Bronchial epithelial cell (primary cell): ENCODE measurements around the genes KCNH5, WDR89 and SGPP1.

DNA sequence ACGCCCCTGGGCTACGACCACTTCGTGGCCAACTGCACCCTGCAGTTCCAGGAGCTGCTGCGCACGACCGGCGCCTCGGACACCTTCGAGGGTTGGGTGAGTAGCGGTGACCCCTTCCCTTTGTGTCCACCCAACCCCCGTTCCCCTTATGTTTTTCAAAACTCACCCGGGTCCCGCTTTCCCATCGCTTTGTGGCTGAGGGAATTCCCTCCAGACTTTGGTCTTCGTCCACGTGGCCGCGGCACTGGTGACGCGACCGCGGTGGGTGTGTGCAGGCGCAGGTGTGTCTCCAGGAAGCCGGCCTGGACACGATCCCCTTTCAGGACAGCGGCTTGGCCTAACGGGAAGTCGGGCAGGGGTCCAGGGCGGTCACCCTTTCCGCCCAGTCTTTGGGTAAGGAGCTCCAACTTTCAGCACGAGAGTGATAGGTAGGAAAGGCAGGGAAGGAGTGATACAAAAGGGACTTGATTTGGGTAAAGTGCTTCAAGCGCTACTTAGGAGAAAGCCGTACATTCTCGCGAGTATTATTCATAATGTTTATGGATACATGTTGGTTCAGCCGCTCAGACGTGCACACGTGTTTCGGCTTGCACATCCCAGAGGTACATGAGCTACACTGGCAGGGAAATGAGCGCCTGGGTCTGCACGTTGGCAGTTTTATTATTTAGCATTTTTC, 1.1 kb downstream of the PRKCH start:
- RRBS, 2 experiments = 0 to 3% methylated on average over 6 of the region's 41 CpGs

GRCh38 chr14:61333915-61334689, 12.7 kb downstream of the PRKCH start:
- RRBS, 2 experiments = no CpG with 5 or more reads among the region's 13 CpGs

GRCh38 chr14:61334774-61335423, 13.5 kb downstream of the PRKCH start:
- RRBS, 2 experiments = no CpG with 5 or more reads among the region's 5 CpGs

GRCh38 chr14:61343790-61344731, 22.7 kb downstream of the PRKCH start:
- RRBS, 2 experiments = no CpG with 5 or more reads among the region's 11 CpGs

GRCh38 chr14:61344999-61345527, 23.7 kb downstream of the PRKCH start:
- RRBS, 2 experiments = no CpG with 5 or more reads among the region's 2 CpGs

DNA sequence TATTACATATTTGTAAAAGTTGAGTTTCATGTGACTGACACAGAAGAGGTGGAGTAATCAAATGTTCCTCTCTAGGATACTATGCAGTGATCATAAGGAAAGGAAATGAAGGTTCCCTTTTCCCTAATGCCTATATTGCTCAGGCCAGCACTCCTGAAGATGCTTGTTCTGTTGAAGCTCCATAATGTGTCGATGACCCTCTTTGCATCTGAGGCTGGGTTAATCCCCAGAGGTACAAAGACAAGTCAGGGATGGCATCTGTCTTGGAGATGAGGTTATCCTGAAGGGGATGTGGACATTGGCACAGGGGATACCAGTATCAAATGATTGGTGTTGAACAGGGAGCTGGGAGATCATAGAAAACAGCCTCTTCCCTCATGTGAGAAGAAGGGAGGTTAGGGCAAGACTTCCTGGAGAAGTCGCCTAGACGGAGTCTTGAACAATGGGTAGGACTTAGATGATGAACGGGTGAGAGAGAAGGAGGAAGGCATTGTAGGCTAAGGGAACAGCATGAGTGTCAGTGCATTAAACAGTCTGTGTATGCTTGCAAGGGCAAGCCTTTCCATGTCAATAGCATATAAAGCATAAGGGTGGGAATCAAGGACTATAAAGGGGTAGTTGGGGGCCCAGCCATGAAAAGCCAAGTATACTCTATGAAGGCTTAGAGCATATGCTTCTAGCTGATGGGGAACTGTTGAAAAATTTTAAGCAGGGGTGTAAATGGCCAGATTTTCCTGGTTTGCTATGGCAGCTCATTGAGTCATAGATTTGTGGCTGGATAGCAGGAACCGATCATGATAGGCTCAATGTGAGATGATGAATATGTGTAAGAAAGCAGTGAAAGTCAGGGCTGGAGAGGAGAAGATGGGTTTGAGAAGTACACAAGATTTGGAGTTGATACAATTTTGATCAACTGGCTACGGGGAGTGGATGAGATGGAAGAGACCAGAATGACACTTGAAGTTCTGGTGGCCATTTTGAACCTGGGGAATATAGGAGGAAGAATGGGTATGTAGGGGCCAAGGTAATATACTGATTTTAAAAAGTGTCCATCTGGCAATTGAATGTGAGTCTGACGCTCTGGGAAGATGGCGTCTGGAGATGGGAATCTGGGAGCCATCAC, 41.5 kb downstream of the PRKCH start:
- RRBS, 2 experiments = no CpG with 5 or more reads among the region's 8 CpGs

GRCh38 chr14:61462789-61463347, 141.5 kb downstream of the PRKCH start:
- RRBS, 2 experiments = no CpG with 5 or more reads among the region's 5 CpGs

- RRBS, 2 experiments = no CpG with 5 or more reads among the region's 5 CpGs
Observed at GRCh38 chr14:61471456-61471969, 150.1 kb downstream of the PRKCH start.

DNA sequence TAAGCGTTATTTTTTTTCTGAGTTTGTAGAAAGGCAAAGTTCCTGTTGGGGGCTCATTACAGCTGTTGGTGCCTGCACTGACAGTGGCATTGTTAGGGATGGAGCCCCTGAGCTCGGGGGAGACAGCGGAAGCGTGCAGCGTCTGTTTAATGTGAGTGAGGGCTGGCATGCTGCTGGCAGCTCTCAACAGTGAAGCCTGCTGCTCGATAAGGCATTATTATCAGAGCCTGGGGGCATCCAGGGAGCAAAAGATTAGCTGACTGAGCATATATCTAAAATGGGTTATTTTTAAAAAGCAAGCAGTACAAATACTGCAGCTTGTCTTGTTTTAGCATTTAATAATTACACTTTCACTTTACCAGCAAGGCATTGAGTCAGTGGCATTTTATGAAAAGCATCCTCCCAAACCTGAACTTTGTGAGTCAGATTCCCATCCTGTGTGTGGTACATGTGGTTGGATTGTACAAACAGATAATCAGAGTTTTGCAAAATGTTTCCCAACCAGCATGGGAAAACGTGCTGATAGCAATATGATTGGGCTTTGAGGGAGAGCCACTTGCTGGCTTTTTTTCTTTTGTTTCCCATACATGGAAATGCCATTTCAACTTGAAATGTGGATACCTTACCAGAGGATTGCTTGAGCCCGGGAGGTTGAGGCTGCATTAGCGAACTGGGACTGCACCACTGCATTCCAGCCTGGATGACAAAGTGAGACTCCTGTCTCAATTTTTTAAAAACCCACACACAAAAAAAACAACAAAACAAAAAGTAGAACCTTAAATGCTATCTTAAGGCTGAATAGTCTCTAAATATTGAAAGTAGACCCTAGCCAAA, 150.8 kb downstream of the PRKCH start:
- RRBS, 2 experiments = no CpG with 5 or more reads among the region's 9 CpGs

DNA sequence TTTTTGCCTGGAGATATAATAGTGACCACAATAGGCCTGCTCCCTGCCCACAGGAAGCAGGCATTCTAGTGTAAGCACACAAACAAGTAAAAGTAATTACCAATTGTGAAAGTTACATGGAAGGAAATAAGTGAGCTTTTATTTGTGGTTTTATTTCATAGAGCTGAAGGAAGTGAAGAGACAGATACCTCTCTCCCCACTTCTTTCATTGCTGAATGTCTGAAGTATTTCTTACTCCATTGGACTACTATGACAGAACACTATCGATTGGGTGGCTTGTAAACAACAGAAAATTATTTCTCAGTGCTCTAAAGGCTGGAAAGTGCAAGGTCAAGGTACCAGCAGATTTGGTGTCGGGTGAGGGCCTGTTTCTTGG, 183.5 kb downstream of the PRKCH start:
- RRBS, 2 experiments = no CpG with 5 or more reads among the region's 2 CpGs

DNA sequence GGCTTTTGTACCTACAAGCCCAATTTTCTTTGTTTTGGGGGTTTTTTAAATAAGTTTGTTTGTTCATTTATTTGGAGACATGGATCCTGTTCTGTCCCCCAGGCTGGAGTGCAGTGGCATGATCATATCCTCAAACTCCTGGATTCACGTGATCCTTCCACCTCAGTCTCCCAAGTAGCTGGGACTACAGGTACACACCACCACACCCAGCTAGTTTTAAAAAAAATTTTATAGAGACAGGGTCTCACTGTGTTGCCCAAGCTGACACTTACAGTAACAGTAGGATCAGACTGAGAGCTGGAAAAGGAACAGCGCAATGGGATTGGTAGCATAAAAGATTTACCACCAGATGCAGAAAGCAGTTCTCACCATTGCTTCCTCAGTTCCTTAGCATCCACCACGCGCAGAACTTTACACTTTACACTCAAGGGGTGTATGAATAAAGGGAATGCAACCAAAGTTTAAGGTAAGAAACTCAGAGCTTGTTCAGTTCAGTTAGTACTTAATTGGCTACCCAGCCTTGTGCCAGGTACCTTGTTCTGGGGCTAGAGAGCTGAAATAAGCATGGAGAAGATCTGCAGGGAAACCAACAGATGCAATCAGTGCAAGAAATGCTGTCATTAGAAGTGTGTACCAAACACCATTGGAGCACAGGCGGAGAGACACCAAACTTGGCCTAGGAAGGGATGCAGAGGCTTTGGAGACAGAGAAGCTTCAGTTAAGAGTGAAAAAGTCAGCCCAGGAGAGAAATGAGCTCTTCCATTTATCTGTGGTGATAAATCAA, 182.4 kb upstream of the HIF1A start:
- RRBS, 2 experiments = no CpG with 5 or more reads among the region's 5 CpGs

GRCh38 chr14:61527641-61528170, 167.6 kb upstream of the HIF1A start:
- RRBS, 2 experiments = no CpG with 5 or more reads among the region's 7 CpGs

DNA sequence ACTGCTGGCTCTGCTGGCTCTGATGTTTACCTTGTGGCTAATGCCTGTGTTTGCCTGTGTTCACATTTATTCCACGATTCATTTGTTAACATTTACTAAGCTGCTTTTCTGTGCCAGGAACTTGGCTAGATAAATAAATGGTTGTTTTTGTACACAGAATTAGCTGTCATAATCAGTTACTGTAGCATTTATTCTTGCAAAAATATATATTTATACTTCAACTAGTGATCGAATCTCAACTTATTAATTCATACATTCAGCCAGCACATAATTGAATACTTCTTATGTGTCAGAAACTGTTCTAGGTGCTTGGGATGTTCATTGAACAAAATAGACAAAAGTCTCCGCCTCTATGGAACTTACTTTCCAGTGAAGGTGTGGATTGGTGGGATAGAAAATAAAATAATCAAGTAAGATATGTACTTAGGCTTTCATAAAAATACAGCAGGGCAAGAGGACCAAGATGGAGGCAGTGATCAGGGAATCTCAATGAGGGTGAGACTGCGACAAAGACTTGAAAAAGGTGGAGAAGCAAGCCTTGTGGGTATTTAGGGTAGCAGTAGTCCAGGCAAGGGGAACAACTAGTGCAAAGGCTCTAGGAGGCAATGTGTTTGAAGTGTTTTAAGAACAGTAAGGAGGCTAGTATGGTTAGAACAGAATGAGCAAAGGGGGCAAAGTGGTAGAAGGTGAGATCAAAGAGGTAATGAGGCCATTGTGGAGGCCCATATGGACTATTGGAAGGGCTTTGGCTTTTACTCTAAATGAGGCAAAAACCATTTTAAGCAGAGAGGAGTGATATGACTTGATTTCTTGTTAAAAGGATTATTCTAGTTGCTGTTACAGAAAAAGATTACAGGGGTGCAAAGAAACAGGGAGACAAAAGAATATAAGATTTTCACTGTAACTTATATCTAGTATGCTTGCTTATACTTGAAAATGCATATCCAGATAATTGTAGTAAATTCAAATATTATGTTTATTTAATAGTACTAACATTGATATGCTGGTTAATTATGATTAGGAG, 16.7 kb downstream of the HIF1A start:
- RRBS, 2 experiments = no CpG with 5 or more reads among the region's 4 CpGs

DNA sequence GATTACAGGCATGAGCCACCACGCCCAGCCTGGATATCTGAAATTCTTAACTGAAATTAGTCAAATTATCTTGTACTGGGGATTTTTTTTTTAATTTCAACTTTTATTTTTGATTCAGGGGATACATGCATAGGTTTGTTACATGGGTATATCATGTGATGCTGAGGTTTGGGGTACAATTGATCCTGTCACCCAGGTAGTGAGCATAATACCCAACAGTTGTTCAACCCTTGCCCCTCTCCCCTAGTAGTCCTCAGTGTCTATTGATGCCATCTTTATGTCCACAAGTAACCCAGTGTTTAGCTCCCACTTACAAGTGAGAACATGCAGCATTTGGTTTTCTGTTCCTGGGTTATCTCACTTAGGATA, 26.0 kb upstream of the SNAPC1 start:
- RRBS, 2 experiments = no CpG with 5 or more reads among the region's 1 CpG

GRCh38 chr14:63045255-63046390, at the start of gene KCNH5:
Gene KCNH5, minus strand, starts transcription at chr14:63045458.
- RRBS, 2 experiments = 1 to 2% methylated on average over 45 of the region's 108 CpGs

DNA sequence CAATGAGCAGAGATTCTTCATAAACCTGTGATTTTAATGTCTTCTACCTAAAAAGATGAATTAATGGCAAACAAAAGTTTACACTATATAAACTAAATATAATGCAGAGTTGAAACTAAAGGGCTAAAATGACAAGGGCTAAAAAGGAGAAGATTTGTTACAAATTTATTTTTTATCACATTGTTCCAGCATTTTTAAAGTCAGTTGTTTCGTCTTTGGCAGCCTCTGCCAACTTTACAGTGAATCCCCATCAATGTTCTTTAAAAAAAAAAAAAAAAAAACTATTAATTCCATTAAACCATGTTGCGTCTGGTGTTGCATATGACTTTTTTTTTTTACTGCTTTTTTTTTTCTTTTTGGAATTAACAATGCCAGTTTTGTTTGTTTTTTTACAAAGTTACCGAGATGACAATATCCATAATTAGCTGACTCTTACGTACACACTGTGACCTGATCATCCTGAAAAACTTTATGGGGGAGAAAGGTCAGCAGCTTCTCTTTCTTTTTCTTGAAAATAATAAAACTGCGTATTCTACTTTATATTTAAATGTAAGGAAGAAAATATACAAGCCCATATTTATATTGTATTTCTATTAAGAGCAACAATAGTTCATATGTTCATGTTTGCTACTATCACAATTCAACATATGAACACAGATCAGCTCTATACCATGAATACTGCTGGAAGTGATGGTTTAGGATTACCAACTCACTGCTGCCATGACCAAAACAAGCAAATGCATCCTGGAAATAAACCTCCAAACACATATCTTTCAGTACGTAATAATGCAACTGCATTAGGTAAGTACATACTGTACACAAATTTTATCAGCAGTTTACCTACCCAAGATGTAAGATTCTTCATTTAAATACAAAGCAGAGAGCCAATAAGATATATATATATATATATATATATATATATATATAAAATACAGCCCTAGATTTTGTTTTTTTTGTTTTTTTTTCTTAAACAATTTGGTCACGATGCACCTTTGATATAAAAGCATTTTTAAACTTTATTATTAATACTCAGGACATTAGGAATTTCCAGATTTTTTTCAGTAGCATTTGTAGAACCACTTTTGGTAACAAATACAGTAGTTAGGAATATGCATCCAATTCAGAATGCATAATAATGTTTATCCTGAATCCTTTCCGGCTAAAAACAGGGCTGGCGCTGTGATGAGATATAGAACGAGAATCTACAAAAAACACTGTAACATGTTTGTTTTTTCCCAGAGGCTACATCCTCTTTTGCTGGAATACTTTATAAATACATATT, 55.4 kb upstream of the GPHB5 start:
- RRBS, 2 experiments = no CpG with 5 or more reads among the region's 10 CpGs

DNA sequence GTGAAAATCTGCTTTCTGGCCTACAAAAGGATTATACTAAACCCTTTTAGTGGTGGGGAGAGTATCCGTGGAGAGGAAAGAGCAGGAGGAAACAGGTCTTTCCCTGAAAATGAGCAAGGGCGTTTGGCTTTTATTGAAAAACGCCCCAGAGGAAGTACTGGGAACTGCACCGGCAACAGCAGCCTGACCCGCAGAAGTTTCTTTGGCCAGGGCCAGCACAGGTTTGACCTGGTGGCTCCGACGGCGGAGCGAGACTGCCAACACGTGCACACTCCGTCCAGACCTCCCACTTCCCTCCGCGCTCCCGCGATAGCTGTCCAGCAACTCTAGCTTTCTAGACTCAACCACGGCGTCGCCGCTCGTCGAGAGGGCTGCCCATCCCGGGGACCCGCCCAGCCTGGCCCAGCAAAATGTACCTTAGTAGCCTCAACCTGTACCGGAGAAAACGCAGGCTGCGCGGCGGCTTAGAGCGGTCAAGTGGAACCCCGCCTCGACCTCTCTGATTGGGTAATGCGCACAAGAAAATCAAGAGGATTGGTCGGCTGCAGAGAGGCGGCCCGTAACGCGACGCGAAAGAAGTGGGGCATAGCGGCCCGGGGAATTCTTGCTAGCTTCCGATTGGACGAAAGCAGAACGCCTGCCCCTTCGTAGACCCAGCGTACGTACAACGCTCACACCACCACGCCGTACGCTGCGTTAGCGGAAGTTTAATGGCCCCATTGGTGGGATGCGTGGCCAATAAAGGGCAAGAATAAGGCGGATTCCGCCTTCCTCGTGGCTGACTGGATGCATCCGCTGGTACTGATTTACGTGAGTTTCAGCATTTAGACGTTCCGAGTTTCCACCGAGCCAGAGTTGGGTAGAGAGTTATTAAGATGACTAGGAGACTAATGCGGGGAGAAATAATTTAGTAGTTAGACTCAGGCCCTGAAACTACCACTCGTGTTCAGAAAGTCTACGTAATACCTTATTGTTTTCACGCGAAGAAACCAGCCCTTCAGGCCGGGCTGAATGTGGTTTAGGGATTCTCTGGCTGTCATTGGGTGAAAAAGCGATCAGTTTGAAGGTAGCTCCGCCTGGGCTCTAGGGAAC, at the start of gene WDR89:
Gene WDR89, minus strand, starts transcription at position 484 of the 1,092 bp plus-strand sequence.
- RRBS, 2 experiments = 1 to 6% methylated on average over 4 to 6 of the region's 70 CpGs

DNA sequence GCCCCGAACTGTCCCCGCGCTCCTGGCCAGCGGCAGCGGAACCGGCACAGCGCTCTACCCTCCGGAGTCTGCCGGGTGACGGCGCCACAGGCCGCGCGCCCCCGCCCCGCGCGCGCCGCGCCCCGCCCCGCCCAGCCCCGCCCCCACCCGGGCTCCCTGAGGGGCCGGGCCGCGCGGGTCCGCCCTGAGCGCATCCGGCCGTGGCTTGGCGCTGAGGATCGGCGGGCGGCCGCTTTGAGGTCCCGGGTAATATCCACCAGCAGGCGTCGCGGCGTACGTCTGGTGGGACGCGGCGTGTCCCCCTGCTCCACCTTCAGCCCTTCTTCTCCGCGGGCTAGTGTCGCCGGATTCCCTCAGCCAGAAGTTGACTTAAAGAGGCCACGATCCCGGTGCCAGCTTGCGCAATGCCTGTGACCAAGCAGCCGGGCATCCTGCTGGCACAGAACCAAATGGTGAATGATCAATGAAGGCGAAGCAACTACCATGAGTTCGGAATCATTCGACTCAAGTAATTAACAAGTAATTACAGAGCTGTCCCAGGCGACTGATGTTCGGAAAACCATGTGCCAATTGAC, at the start of gene SGPP1:
Gene SGPP1, minus strand, starts transcription at position 80 of the 575 bp plus-strand sequence.
- RRBS, 2 experiments = 1 to 2% methylated on average over 30 of the region's 60 CpGs

DNA sequence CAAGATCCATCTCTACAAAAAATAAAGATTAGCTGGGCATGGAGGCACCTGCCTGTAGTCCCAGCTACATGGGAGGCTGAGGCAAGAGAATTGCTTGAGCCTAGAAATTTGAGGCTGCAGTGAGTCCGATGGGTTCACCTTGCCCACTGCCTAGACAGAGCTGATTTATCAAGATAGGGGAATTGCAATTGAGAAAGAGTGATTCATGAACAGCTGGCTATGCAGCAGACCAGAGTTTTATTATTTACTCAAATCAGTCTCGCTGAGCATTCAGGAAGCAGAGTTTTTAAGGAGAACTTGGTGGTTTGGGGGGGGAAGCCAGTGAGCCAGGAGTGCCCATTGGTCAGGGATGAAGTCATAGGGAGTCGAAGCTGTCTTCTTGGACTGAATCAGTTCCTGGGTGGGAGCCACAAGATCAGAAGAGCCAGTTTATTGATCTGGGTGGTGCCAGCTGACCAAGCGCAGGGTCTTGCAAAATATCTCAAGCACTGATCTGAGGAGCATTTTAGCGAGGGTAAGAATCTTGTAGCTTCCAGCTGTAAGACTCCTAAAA, 24.9 kb upstream of the SGPP1 start:
- RRBS, 2 experiments = no CpG with 5 or more reads among the region's 5 CpGs

DNA sequence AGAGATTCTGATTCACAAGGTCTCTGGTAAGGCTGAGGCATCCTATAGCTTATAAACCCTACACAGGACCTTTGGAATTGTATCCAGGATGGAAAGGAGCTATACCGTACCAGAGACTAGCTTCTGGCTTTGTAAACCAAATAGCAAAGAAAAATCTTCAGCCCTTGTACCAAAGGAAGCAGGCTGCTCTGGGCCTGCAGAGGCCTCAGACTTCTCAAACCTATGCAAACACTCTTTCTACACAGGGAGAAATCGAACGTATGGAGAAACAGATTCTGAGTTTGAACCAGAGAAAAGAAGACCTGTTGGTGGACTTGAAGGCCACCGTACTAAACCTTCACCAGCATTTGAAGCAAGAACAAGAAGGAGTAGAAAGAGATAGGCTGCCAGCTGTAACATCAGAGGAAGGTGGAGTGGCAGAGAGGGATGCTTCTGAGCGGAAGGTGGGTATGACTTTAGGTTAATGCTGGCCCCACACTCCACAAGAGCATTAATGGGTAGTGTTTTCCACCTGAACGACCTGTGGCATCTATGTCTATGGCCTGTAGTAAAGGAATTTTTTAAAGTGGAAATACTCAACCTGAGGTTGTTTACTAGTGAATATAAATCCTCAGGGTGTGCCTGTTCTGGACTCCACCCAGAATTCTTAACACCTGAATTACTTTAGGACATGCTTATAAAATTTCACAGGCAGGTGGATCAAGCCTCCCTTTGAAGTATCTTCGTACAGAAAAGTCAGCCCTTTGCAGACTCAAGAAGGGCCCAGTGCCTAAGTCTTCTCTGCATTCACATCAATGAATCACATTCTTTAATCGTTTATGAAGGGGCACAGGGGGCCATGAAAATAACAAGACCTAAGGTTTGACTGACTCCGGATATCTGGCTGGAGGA, 196.2 kb downstream of the ESR2 start:
- RRBS, 2 experiments = no CpG with 5 or more reads among the region's 9 CpGs